Pericardium (tissue), 1 donor: Measurements from ENCODE around the genes RHBDL3 and PSMD11.

- RRBS: no CpG with 5 or more reads among the region's 3 CpGs
These were observed 38.1 kb upstream of the RHOT1 start for GRCh38 chr17:32104155-32104641.

- RRBS: no CpG with 5 or more reads among the region's 2 CpGs
These were observed 1.0 kb upstream of the RHOT1 start for GRCh38 chr17:32141324-32141656.

DNA sequence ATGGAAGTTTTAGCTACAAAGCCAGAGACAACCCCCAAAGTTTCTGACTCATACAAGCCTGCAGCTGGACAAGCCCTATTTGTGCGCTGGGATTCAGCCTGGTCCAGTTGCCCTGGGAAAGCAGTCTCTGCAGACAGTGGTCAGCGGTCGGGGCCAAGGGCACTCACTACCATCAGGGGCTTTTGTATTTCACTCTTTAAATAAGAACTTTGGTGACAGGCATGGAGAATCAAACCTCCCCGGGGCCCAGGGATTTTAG is 6.0 kb upstream of the RHBDL3 start:
- RRBS: no CpG with 5 or more reads among the region's 4 CpGs

DNA sequence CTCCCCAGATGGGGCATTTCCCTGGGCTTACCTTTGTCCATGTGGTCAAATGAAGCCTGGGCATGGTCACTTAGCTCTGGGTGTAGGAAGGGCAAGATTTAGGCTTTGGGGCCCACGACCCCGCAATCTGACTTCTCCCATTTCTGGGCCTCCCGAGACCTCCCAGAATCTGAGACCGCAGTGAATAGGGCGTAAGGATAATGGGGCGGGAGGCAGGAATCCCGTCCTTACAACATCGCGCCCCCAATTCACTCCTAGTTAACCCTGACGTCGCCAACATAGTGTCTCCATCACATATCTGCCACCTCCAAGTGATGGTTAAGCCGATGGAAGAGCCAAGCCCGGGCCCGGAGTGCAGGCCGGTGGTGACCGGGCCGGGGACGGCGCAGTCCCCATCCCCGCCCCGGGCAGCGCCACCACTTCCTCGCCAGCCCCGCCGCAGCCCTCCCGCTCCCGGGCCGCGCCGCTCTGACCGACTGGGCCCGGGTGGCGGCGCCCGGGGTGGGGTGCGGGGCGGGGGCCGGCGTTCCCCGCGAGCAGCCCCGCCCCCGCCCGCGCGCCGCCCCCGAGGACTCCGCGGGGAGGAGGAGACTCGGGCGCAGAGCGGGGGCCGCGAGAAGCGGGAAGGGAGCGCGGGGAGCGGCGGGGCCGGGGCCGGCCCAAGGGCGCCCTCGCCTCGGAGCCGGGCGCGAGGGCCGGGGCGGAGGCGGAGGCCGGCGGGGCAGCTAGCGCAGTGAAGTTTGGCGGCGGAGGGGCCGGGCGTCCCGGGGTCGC is at the start of gene RHBDL3:
TSS of gene RHBDL3 (plus strand) at position 599 of the 774 bp plus-strand sequence.
- RRBS: 3% methylated on average over 13 of the region's 80 CpGs

DNA sequence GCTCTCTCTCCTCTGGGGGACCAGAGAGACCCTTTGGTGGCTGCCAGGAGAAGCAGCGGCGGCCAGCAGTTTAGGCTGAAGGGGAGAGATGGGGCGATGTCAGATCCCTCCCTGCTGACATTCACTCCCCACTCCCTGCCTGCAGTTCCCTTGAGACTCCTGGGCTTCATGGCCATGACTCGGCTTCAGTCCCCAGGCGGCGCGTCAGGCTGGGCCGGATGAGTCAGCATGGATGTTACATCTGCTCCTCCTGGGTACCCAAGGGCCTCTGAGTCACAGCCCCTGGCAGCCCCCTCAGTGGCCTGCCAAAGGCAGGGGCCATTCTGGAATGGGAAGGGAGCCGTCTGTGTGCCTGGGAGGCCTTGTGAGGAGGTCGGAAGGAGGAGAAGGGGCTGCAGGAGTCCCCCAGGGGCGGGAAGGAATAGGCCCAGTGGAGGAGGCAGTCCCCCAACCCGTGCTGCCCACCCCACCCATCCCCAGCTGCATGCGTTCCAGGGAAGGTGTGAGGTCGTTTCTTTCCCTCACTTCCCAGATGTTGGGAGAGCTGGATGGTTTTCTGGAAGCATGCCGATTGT is 9.5 kb downstream of the RHBDL3 start:
- RRBS: no CpG with 5 or more reads among the region's 15 CpGs

DNA sequence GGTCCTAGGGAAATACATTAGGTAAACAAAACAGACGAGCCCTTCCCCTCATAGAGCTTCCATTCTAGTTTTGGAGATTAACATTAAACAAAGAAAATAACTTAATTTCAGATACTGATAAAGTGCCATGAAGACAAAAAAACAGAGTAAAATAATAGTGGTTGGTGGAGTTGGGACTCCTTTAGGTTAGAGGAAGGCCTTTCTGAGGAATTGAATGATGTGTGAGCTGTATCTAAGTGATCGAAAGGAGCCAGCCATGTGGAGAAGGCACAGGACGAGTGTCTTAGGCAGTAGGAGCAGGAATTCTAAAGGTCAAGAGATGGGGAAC is 43.6 kb downstream of the ZNF207 start:
- RRBS: no CpG with 5 or more reads among the region's 3 CpGs

GRCh38 chr17:32396258-32396777 is 46.4 kb downstream of the ZNF207 start:
- RRBS: no CpG with 5 or more reads among the region's 7 CpGs

DNA sequence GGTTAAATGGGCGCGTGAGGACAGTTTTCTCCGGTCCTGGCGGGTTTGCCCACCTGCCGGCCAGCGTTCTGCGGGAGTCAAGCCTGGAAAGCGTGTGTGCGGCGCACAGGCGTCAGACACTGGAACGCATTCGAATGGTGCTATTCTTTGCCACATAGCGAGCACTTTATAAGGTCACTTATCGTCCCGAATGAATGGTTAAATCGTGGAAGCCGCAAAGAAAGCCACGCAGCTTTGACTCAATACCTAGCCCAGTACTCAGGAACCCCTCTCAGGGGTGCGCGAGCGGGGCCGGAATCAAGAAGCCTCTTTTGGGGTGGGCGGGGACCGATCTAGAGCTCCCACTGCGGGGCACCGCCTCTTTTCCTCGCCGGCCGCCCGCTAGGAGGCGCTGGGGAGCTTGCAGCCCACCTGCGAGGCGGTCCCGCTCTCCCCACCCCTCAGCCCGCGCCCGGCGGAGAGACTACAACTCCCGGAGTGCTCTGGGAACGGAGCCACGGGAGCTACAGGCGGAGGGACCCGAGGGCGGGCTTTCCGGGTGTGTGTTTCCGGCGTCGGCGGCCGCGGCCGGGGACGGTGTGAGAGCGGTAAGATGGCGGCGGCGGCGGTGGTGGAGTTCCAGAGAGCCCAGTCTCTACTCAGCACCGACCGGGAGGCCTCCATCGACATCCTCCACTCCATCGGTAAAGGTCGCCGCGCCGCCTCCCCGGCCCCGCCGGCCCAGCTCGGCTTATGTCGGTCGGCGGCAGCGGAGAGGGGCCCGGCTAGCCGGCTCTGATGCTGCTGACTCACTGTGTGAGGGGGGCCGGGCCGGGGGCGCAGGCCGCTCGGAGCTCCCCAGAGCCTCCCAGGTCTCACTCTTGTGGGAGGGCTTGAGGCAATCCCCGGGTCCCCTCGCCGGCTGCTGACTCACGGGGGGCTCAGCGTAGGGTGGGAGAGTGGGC is at the start of gene PSMD11:
TSS of gene PSMD11 (plus strand) at position 579 of the 944 bp plus-strand sequence.
- RRBS: 2% methylated on average over 51 of the region's 87 CpGs

DNA sequence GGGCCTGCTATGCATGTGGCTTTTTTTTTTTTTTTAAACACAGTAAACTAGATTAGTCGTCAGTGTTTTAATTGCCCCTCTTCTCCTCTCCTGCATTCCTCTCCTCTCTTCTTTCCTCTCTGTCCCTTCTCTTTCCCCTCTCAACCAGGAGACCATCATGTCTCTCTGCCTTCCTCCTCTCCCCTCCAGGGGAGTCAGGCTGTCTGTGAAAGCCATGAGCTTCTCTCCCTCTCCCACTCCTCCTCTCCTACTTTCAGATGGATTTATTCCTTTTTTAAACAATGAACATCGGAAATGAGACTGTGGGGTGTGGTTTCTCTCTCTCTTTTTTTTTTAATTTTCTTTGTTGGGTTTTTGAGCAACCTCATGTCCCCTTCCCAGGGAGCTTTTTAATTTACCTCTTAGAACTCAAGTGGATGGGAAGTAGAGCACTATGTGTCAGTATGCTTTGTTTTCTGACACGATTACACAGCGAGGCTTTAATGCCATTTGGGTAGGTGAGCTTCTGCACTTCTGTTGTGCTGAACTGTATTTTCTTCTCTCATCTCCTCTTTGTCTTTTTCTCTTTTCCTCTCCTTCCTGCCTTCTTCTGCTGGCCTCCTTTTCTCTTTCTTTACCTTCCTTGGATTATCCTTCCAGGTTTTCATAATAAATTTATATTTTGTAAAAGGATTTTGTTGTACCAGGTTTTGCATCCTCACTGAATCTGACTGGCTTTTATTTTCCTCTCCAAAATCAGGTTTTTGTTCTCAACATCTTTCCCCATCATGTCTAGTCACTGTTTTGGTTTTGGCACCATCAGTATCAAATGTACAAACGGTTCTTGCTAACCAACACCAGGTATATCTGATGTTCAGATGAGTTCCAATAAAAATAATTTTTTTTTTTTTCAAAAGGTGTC is 5.1 kb upstream of the CDK5R1 start:
- RRBS: no CpG with 5 or more reads among the region's 5 CpGs

DNA sequence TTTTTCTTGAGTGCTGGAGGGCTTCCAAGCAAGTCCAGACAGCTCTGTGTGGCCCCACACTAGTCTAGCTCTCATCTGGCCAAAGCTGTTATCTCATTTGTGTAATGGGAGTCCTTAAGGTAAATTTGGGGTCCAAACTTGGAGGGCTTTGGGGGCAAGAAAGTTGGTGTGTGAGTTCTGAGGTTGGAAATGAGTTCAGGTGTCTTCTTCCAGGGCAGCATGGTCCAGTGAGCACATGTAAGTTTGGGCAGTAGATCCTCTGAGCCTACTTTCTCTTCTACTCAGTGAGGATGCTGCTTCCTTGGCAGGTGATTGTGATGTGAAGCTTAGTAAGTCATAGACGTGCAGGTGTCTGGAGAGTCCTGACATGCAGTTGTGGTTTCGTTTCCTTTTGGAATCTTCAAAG is 4.4 kb upstream of the CDK5R1 start:
- RRBS: no CpG with 5 or more reads among the region's 2 CpGs

DNA sequence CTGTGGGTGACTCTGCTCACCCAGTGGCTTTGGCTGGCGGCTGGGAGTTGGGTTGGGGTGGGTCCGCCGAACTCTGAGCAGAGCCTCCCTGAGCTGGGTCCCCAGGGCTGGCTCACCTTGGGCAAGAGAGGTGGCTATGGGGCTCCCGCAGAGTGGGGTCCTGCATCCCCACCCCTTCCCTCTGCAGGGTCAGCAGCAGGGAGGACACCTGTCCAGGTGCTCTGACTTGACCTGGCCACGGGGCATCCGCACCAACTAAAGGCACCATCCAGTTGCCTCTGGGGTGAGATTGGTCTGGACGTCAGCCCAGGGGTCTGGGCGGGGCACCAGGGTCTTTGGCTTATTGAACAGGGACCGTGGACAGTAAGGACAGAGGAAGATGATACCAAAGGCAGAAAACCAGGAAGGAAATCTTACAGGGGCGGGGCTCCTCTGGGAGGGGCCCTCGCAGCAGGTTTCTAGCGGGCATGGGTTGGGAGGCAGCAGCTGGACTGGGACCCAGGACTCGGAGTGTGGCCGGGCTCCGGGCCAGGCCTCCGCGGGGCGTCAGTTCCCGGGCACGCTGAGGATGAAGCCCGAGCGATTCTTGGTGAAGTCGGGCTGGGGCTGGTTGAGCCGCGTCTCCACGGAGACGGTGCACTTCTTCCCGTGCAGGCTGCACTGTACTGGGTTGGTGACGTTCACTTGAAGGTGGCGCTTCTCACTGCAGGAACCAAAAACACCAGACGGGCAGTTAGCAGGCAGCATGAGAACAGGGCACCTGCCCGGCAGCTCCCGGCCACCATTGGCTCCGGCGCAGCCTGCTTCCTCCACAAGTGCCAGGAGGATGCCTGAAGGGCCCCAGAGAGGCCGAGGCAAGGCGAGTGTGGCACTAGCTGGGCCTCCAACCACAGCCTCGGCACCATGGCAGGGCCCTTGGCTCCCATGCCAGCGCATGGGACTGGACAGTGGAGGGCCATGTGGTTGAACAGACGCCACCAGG is 7.7 kb downstream of the CDK5R1 start:
- RRBS: no CpG with 5 or more reads among the region's 40 CpGs

DNA sequence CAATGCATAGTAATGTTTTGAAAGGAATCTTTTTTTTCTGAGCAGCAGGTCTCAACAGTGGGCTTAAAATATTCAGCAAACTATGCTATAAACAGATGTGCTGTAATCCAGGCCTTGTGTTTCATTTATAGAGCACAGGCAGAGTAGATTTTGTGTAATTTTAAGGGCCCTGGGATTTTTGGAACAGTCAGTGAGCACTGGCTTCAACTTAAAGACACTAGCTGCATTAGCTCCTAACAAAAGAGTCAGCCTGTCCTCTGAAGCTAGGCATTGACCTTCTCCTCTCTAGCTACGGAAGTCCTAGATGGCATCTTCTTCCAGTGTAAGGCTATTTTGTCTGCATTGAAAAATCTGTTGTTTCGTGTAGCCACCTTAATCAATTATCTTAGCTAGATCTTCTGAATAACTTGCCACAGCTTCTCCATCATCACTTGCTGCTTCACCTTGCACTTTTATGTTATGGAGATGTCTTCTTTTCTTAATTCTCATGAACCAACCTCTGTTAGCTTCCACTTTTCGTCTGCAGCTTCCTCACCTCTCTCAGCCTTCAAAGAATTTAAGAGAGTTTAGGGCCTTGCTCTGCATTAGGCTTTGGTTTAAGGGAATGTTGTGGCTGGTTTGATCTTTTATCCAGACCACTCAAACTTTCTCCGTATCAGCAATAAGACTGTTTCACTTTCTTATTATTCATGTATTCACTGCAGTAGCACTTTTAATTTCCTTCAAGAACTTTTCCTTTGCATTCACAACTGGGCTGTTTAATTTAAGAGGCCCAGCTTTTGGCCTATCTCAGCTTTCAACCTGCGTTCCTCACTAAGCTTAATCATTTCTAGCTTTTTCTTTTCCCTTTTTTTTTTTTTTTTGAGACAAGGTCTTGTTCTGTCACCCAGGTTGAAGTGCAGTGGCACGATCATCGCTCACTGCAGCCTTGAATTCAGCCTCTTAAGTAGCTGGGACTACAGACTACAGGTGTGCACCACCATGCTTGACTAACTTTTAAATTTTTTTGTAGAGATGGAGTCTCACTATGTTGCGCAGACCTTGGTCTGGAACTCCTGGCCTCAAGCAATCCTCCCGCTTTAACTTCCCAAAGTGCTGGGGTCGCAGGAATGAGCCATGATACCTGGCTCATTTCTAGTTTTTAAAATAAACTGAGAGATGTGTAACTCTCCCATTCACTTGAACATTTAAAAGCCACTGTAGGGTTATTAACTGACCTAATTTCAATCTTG is 113.7 kb downstream of the CDK5R1 start:
- RRBS: no CpG with 5 or more reads among the region's 10 CpGs

DNA sequence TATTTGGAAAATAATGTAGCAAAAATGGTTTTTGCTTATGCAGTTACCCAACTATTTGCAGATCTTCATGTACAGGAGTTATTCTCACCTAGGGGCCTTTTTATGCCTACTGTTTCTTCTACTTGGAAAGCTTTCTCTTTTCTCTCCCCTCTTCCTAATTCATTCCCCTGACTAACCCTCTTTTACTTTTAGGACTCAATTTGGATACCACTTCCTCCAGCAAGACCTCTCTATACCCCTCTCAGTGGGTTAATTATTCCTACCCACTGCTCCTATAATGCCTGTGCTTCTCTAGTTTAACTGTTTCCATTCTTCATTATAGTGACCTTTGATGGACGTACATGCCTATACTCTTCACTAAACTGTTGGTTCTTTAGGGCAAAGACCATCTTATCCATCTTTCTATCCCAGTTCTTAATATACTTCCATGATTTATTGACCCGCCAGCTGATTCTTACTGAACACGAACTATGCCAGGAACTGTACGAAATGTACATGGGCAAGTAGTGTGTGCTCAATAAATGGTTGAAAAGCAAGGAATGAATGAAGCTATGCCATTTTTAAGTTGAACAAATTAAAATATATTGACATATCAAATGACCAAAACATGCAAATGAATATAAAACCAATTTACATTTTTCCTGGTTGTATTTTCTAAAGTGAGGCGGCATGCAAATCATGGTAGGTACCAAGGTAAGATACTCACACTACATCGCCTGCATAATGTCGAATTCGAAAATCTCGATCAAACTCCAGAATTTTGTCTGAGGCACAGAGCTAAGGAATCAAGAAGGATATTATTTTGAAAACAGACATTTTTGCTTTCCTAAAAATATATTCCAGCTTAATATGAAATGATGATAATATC is 128.5 kb downstream of the MYO1D start:
- RRBS: no CpG with 5 or more reads among the region's 9 CpGs

DNA sequence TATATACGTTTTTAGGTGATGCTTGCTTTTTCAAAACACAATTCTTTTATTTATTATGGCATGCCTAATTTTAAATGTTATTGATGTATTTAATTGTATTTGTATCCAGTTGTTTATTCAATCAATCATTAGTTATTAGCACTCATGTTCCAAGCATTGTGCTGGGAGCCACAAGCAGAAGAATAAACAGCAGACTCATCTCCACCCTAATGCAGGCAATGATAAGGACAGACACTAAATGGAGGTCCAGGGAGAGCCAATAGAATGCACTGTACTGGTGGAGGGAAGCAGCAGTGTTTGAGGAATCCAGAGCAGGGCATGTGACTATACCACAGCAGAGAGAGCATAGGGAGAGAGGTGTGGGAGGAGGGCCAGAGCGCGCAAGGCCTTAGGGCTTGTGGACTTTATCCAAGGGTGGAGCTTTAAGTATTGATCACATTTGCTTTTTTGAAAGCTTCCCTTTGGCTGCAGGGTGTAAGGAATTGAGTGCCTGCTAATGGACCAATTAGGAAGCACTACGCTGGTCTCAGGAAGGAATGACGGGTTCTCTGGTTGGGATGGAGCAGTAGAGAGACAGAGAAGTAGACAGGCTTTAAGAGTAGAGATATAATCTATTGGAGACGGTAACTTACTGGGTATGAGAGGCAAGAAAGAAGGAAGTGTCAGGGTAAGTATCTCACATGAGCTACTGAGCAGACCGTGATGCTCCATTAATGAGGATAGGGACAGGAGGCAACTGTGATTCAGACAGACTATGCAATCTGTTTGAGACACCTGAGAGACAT is 82.3 kb downstream of the MYO1D start:
- RRBS: no CpG with 5 or more reads among the region's 7 CpGs

GRCh38 chr17:33292053-33292270 is 1.1 kb downstream of the ASIC2 start:
- RRBS: 3% methylated on average over 18 of the region's 33 CpGs

GRCh38 chr17:33803583-33804117 is 451.4 kb upstream of the CCL2 start:
- RRBS: no CpG with 5 or more reads among the region's 3 CpGs

- RRBS: no CpG with 5 or more reads among the region's 23 CpGs
These were observed 12.6 kb downstream of the CCL11 start for GRCh38 chr17:34298144-34298522.

GRCh38 chr17:34581443-34582262 is 2.3 kb downstream of the TMEM132E start:
- RRBS: 3% methylated on average over 39 of the region's 82 CpGs

DNA sequence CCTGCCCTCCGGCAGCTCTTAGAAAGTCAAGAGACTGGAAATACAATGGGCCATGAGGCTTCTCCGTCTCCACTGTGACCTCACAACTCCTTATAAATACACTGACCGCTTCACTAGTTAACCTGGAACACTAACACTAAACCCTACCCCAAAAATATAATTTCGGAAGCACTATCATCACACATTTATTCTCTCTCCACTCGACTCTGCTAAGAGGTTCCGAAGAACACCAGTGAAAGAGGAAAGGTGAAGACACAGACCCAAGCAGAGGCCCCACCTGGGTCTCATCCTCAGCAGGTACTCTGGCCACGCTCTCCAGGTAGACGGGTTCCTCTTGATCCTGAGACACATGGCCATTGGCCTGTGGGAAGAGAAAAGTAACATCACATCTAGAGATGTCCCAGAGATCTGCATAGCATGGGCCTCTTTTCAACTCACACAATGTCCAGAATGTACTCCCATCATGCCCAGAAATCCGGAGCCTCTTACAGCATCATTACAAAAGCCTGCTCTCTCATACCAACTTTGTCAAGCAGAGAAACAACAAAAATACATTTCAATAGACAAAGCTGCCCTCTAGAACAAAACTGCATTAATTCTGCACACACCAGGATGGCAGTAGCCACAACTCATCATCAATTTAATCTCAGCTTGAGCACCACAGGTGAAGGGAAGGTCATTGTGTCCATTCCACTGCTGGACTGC is 37.1 kb downstream of the LIG3 start:
- RRBS: no CpG with 5 or more reads among the region's 9 CpGs

GRCh38 chr17:35055755-35056491 is 7.6 kb downstream of the RFFL start:
- RRBS: no CpG with 5 or more reads among the region's 7 CpGs